ENCODE measurements around a stretch of chr20.

DNA sequence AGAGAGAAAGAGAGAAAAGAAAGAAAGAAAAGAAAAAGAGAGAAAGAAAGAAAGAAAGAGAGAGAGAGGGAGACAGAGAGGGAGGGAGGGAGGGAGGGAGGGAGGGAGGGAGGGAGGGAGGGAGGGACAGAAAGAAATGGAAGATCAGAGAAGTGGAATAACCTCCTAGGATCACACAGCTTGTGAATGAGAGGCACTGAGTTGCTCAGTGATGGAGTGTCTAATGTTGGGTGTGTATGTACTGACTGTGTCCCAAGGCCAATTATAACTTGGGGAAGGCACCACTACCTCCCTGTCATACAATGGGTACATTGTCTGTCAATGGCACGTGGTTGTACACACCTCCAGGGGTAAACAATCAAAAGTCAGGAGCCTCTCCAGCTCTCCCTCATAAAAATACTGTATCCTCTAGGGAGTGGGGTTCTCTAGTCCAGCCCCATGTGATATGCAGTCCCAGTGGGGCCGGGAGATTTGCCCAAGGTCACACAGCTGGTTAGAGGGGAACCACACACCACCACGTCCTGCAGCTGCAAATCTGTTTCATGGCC is 112.6 kb downstream of the SNX5 start:
- PRO-cap = no peak

DNA sequence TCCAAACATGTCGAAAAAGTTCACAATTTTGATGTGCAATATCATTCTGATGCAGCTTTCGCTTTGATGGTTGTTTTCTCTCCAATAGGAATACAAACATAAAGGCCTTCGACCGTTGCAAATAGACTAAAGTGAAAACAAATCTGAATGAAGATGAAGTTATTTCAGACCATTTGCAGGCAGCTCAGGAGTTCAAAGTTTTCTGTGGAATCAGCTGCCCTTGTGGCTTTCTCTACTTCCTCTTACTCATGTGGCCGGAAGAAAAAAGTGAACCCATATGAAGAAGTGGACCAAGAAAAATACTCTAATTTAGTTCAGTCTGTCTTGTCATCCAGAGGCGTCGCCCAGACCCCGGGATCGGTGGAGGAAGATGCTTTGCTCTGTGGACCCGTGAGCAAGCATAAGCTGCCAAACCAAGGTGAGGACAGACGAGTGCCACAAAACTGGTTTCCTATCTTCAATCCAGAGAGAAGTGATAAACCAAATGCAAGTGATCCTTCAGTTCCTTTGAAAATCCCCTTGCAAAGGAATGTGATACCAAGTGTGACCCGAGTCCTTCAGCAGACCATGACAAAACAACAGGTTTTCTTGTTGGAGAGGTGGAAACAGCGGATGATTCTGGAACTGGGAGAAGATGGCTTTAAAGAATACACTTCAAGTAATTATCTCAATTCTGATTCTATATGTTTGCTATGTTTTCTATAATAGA is 1.0 kb downstream of the MGME1 start:
- PRO-cap = bidirectional peak, plus-strand start at position 307 of the sequence, minus-strand start at position 204 of the sequence

GRCh38 chr20:18495875-18496519 is 1.0 kb downstream of the RBBP9 start:
- PRO-cap = no peak

GRCh38 chr20:19239927-19240452 is 27.5 kb downstream of the SLC24A3 start:
- PRO-cap = no peak

DNA sequence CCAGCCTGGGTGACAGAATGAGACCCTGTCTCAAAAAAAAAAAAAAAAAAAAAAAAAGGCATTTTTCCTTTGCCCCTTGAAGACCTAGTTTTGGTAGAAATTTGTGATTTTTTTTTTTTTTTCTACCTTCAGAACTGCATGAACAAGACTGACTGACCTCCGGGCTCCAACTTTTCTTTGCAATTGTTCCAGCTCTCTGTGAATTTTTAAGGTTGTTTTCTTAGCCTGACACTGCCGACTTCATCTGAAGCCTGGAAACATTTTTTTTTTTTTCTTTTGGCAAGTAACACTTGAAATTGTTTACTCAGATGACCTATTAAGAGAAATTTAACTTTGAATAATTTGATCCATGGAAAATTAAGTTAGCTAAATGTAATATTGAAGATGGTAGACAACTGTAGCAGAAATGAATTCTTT is 73.0 kb downstream of the SLC24A3 start:
- PRO-cap = no peak

DNA sequence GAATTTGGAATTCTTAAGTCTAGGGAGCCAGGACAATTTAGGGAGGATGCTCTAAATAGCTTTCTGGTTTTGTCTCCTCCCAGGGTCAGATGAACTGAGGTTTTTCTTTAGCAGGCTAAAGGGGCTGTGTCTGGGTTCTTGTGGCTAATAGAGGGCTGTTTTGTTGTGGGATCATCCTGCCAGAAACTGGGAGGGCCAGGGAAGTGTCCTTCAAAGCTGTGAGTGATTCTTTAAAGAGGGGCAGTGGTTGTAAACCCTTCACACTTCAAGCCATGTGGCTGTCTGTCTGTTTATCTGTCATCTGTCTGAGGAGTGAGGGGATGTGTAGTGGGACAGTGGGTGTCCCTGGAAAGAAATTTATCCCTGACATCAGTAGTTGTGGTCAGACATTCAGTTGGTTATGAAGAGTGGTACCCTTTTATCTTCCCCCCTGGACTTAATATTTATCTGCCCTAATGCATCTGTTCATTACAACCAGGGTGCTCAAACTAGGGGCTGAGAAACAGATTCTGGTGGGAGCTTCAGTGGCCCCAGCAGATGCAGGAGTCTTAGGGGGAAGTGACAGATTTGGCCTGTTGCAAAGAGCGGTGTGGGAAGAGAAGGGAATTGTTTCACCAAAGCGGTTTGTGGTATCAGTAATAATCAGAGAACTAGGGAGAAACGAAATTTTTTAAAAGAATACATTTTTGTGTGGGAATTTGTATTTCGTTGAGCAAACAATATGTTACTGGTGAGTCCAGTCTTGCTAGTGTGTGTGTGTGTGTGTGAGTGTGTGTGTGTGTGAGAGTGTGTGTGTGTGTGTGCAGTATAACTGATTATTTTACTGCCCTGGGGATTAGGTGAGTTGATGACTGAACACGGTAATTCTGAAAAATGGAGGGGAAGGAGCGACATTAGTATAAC is 120.7 kb downstream of the SLC24A3 start:
- PRO-cap = no peak

GRCh38 chr20:19427508-19427938 is 215.1 kb downstream of the SLC24A3 start:
- PRO-cap = no peak

- PRO-cap = no peak
Observed at GRCh38 chr20:19735357-19736067, 22.5 kb upstream of the RIN2 start.

- PRO-cap = no peak
Observed at GRCh38 chr20:19756887-19757154, 1.2 kb upstream of the RIN2 start.

DNA sequence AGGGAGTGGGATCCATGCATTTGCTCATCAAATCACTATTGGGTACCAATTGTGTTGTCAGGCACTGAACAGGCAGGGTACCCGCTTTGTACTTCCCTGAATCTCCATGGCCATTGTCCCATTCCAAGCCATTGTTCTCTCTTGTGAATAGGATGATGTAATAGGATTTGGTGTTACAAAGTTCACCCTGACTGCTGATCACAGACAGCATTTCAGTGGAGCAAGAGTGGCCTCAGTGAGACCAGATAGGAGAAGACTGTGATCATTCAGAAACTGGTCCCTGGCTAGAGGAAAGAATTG is 16.5 kb downstream of the RIN2 start:
- PRO-cap = no peak

GRCh38 chr20:19815246-19815985 is 57.4 kb downstream of the RIN2 start:
- PRO-cap = no peak

DNA sequence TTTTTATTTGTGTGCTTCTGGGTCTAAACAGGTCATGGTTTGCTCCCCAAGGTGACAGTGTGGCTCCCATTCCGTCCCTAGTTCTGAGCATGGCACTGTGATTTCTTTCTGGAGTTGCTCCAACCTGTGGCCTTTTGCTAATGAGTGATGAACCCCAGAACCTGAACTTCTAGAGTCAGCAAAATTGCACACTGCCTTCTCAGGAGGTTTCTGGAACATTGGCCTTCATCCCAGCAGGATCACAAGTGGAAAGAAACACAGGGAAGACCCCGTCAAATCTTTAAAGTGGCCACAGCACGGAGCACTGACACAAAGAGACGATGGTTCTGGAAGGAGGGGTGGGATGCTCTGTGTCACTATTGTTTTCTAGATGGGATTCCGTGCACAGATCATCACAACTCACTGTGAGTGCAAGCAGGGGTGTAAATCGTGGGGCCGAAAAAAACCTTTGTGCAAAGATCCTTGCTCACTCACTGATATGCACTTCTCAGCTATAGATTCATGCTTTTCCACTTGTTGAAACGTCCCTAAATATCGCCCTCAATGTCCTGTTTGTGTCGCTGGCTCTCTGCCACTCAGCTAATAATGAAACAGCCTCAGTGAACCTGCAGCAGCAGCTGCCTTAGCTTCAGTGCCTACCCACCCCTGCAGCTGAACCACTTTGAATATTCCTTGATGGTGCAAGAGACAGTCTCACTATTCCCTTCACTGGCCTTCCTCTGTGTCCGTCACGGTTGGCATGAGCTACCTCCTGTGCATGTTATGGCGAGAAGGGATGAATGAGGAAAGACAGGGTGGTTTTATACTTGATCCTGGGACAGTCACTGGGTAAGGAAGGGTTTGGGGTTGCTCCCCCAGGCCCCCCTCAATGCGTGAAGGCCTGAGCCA is 129.0 kb upstream of the NAA20 start:
- PRO-cap = no peak

- PRO-cap = no peak
Observed at GRCh38 chr20:19890205-19890999, 126.8 kb upstream of the NAA20 start.

- PRO-cap = no peak
Observed at GRCh38 chr20:19964500-19964964, 52.6 kb upstream of the NAA20 start.

DNA sequence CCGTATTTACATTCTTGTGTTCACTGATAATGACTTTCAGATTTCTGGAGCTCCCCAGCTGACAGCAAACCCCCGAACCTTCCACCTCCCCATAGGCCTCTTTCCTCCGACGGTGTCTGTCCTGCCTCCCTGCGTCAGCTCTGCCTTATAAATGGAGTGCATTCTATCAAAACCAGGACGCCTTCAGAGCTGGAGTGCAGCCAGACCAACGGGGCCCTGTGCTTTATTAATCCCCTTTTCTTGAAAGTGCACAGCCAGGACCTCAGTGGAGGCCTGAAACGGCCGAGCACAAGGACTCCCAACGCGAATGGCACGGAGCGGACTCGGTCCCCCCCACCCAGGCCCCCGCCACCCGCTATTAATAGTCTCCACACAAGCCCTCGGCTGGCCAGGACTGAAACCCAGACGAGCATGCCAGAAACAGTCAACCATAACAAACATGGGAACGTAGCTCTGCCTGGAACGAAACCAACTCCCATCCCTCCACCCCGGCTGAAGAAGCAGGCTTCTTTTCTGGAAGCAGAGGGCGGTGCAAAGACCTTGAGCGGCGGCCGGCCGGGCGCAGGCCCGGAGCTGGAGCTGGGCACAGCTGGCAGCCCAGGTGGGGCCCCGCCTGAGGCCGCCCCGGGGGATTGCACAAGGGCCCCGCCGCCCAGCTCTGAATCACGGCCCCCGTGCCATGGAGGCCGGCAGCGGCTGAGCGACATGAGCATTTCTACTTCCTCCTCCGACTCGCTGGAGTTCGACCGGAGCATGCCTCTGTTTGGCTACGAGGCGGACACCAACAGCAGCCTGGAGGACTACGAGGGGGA is 42.3 kb upstream of the NAA20 start:
- PRO-cap = unidirectional peak, plus-strand start at position 709 of the sequence

DNA sequence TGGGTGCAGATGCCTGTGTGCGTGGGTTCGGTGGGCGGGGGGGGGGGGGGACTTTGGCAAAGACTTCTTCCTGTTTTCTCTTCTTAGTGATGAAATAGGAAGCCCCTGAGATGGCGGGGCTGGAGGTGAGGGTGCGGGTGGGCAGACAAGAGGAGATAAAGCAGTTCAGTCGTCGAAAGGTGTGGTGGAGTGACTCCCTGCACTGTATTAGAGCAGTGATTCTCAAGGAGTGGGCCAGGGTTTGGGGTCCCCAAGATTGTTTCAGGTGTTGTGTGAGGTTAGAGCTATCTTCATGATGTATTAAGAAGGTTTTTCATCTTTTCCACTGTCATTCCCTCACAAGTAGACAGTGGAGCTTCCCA is 3.8 kb downstream of the NAA20 start:
- PRO-cap = no peak

- PRO-cap = no peak
Observed at GRCh38 chr20:20138165-20138772, 85.9 kb downstream of the CFAP61 start.

DNA sequence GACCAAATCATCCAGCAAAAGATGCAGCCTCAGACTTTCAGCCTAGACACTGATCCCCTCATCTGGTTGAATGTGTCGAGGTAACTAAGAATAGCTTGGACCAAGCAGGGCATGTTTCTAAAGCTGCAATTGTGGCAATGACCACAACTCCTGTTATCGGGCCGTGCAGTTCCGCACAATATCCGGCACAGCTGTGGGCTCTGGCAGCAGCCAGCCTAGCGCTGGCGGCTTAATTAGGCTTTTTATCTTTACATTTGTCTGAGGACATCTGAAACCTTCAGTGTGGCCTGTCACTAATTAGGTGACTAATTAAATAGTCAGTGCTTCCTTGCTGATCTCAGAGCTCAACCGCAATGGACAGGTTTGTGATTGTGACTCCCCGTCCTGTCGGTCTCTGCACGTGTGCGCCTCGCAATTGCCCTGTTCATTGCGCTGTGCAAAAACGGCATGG is 134.9 kb upstream of the INSM1 start:
- PRO-cap = no peak

- PRO-cap = no peak
Observed at GRCh38 chr20:20490734-20491313, 122.9 kb downstream of the INSM1 start.

- PRO-cap = no peak
Observed at GRCh38 chr20:20561724-20562665, 150.4 kb downstream of the RALGAPA2 start.

All from colic lymph node (tissue), 1 donor.